Diencephalon (tissue), 2 donors: Measurements from ENCODE around the genes KCNA4, DEPDC7 and CSTF3.

- RAMPAGE, long total RNA, result no peak
These were observed 1.9 kb downstream of the LGR4 start for GRCh38 chr11:27470663-27471148.

- RAMPAGE, long total RNA, result no peak
These were observed 19.4 kb upstream of the BDNF start for GRCh38 chr11:27719620-27719990.

DNA sequence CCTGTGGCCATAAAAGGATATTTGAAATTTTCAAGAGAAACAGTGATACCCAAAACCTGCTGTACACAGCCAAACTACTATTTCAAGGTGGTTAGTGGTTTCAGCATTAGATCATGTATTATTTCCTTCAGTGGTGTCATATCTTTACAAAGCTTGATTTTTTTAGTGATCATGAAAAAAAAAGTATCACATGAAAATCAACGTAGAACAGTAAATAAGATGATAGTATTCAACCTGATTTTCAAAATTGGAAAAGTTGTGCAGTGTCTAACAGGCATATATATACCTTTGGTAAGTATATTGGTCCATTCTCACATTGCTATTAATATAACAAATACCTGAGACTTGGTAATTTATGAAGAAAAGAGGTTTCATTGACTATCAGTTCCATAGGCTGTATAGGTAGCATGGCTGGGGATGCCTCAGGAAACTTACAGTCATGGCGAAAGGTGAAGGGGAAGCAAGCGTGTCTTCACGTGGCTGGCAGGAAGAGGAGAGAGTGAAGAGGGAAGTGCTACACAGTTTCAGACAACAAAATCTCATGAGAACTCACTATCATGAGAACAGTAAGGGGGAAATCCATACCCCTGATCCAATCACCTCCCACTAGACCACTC lies 137.2 kb downstream of the METTL15 start:
- RAMPAGE, long total RNA, result no peak

GRCh38 chr11:28628323-28628764 lies 520.2 kb downstream of the METTL15 start:
- RAMPAGE, long total RNA, result no peak

- RAMPAGE, long total RNA, result start-site peak on the minus strand at chr11:30016909-30017034, 1,640 and 748 reads in 2 replicates
These were observed at the start of gene KCNA4 for GRCh38 chr11:30016677-30017357. KCNA4 (minus strand) TSS chr11:30017030.

DNA sequence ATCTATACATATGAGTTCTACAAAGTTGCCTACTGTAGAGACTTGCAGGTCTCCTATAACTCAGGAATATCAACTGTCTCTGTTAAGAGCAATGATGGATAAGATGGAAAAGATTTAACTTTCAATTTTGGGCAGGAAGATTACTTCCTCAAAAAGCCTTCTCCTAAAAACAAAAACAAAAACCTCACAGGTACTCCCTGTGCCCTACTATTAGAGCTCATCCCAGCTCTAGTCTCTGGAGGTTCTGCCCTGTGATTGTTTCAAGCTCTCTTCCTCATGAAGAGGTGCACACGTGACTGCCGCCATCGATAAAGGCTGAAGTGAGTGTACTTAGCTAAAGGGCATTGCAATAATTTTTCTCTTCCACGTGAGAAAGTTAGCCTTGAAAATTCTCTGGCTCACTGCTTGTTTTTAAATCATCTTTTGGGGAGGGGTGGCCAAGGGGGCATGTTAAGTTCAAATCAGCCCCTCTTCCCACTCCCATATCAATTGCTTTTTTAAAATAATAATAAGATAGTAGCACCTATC lies 36.6 kb downstream of the MPPED2 start:
- RAMPAGE, long total RNA, result no peak

DNA sequence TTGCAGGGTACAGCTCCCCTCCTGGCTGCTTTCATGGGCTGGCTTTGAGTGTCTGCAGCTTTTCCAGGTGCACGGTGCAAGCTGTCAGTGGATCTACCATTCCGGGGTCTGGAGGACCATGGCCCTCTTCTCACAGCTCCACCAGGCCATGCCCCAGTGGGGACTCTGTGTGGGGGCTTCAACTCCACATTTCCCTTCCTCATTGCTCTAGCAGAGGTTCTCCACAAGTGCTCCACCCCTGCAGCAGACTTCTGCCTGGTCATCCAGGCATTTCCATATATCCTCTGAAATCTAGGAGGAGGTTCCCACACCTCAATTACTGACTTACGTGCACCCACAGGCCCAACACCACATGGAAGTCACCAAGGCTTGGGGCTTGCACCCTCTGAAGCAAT lies 15.5 kb downstream of the IMMP1L start:
- RAMPAGE, long total RNA, result no peak

GRCh38 chr11:32173484-32173683 lies 82.5 kb downstream of the RCN1 start:
- RAMPAGE, long total RNA, result no peak

- RAMPAGE, long total RNA, result no peak
These were observed 144.6 kb downstream of the WT1 start for GRCh38 chr11:32290557-32291363.

DNA sequence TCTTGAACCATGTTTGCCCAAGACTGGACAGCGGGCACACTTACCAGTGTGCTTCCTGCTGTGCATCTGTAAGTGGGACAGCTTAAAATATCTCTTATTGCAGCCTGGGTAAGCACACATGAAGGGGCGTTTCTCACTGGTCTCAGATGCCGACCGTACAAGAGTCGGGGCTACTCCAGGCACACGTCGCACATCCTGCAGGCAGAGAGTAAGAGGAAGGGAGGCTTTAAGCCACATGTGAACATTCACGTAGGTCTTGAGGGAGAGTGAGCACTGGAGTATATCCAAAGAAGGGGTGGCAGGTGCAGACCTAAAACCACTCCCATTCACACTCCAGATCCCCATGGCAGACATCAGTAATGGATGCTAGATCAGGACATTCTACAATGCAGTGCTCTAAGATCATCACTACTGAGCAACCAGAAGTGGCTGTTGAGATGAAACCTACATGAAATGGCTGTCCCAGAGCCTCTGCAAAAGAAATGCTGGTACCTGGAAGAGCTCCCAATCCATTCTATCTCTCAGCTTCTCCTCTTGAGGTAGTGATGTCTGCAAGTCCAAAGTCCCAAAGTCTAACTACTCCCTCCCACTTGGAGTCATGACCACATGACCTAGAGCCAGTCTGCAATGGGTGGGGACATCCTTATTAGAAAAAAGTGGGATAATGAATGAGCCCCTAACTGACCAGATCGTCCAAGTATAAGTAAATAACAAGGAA lies 39.0 kb downstream of the WT1 start:
- RAMPAGE, long total RNA, result no peak

- RAMPAGE, long total RNA, result no peak
These were observed 5.5 kb downstream of the WT1 start for GRCh38 chr11:32429765-32430286.

DNA sequence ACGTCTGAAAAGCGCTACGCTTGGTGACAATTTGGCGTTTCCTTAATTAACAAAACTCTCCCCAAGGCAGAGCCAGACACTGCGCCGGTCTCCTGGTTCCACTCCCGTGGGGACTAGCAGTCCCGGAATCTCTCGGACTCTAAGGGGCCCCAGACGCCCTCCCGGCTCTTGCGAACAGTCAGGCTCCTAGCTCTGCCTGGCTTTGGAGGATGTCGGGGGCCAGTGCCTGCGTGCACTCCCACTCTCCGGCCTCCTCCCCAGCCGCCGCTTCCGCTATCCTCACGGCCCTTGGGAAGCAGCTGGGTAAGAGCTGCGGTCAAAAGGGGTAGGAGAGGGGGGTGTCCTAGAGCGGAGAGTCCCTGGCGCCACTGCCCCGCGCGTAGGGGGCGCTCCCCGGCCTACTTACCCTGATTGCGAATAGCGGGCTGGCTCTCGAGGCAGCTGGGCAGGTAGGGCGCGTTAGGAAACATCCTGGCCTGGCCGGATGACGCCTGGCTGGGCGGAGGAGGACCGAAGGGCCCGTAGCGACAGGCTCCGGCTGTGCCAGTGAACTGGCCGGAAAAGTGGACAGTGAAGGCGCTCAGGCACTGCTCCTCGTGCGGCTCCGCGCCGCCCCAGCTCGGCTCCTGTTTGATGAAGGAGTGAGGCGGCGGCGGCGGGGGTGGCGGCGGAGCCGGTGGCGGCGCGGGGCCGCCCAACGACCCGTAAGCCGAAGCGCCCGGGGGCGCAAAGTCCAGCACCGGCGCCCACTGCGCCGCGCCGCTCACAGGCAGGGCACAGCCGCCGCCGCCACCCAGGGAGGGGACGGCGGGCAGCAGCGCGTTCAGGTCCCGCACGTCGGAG lies 824 bp downstream of the WT1 start:
- RAMPAGE, long total RNA, result no peak

DNA sequence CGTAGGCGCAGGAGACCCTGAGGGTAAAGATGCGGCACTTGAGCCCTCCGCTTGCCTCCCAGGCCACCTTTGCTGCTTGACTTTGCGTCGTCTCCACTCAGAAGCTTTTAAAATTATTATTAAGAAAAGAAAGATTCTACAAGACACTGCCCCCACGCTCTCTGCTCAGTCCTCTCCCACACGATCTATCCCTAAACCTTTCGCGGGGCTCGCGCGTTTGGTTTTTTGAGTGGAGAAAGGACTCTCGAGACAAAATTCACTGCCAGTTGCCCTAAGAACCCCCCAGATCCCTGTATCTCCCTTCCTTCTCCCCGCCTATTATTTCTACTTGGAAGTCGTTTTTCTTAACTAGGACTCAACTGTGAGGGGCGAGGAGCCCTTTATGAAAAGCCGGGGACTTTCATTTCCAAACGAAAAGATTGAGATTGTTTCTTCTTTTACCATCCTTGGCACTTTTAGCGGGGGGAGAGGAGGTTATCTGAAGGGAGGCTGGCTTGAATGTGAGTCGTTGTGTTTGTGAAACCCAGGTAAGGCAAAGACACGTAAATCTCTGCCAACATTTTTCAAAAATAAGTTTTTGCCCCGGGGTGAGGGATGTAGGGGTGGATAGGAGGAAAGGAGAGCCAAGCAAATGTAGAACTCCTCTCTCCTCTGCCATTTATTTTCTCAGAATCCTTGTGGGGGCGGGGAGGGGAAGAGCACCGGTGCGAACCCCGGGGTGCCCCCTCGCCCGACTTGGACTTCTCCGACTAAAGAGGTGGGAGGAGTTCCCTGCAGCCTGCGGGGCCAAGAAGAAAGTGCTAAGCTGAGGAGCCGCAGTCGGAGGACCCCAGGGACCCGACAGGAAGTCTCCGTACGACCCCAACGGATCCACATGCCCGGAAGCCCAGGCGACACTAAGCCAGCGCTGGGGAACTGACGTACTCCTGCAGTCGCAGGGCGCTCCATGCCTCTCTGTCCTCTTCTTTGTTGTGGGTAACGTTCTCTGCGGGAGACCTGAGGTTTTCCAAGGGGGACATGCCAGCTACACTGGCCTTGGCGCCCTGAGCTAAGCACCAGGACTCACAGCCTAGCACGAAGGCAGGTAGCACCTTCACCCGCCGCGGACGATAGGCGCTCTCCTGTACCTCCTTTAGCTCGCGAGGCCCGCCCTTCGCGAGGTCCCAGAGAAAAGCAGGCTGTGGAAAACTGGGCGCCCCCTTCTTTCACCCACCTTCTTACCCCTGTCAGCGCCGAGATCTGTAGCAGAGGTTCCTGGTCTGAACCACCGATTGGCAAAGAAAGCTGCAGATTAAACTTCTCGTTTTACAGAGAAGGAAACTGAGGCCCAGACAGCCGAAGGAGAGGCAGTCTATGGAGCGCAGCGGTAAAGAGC lies 2.3 kb upstream of the WT1 start:
- RAMPAGE, long total RNA, result no peak

- RAMPAGE, long total RNA, result no peak
These were observed 42.0 kb downstream of the QSER1 start for GRCh38 chr11:32934401-32935208.

DNA sequence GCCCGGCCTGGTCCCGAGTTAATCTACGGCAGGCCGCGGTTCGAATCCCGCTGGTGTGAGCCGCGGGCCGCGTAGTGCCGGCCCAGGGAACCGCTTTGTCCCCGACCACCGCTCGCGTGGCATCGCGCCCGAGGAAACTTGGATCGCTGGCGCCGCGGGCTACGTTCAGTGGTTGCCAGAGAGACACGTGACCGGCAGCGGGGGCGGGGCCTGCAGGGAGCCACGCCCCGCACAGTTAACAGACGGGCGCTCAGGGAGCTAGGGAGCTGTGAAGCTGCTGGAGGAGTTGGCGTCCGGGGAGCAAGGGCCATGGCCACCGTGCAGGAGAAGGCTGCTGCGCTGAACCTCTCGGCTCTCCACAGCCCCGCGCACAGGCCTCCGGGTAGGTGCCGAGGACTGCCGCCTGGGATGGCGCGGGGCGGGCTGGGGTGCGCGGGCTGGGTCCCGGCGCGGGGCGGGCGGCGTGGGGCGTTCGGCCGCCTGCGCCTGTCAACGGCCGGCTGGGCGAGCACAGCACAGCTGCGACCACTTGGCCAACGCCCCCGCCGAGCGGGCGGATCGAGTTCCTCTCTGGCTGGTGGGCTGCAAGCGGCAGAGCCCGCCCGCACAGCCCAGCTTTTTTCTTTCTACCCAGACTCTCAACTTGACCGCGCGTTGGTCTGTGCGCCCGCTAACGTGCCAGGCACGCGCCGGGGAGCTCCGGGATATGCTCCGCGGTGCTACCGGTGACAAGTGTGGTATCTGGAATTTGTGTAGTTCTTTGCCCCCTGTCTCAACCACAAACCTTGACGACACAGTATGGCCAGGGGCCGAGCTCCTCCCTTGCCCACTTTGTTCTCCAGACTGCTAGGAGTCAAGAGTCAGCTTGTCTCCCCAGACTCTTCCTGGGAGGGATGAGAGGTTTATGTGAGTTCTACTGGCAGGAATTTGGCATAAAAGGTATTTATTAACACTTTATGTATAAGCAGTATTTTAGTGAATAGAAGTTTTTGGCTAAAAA lies at the start of gene DEPDC7:
Gene DEPDC7 (plus strand): TSS at position 232 of the 1,000 bp plus-strand sequence.
- RAMPAGE, long total RNA, result no peak

DNA sequence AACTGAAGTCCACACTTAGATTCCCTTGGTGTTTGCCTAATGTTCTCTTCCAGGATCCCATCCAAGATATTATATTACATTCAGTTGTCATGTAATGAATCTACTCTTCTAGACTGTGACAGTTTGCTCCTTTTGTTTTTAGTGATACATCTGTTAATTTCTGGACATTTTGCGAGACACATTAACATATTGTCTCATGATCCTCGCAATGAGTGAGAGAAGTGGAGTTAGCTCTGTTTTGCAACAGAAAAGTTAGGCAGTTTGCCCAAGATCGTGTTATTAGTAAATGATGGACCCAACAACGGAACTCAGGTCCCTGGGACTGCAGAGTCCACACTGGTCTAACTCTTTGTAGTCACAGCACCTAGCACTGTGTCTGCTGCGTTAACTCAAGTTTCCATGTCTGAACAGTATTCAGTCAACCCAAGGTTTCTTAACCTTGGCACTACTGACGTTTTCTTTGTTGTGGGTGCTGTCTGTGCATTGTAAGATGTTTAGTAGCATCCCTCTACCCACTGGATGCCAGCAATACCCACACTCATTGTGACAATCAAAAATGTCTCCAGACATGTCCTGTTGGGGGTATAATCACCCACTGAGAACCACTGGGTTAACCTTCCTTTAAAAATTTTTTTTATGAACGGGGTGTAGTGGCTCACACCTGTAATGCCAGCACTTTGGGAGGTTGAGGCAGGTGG lies 3.2 kb downstream of the DEPDC7 start:
- RAMPAGE, long total RNA, result no peak

GRCh38 chr11:33160715-33161812 lies at the start of gene CSTF3:
CSTF3 (minus strand) TSS chr11:33161480.
- RAMPAGE, long total RNA, result start-site peak on the minus strand at chr11:33161451-33161489, 486 and 471 reads in 2 replicates; start-site peak on the plus strand at chr11:33161643-33161663, 14 and 13 reads in 2 replicates

DNA sequence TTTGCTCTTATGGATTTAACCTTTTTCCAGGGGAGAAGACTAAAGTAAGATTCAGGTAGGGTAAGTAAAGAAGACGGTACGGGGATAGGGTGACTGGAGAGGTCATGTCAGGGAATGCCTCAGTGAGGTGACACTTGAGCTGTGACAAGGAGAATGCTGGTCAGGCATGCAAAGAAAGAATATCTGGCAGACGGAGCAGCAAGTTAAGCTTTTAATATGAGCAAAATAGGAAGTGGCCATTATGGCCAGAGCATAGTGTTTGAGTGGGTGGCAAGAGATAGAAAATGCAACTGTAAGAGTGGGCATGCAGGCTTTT lies 17.5 kb upstream of the KIAA1549L start:
- RAMPAGE, long total RNA, result no peak

GRCh38 chr11:33618337-33618603 lies 82.4 kb downstream of the C11orf91 start:
- RAMPAGE, long total RNA, result no peak

- RAMPAGE, long total RNA, result no peak
These were observed 8.4 kb upstream of the C11orf91 start for GRCh38 chr11:33708555-33709914.